ENCODE measurements around the gene C19orf67.

GRCh38 chr19:12995731-12996545 is 663 bp downstream of the NFIX start:
- PRO-cap, 3 experiments, result peak in 3 of 3 experiments; most common plus-strand start chr19:12995968 (in 2); most common minus-strand start chr19:12995837 (in 1)
- RAMPAGE, long total RNA, 4 experiments, result no peak in any of the 4 experiments
- RRBS, result under 1% methylated on average over 17 of the region's 107 CpGs

DNA sequence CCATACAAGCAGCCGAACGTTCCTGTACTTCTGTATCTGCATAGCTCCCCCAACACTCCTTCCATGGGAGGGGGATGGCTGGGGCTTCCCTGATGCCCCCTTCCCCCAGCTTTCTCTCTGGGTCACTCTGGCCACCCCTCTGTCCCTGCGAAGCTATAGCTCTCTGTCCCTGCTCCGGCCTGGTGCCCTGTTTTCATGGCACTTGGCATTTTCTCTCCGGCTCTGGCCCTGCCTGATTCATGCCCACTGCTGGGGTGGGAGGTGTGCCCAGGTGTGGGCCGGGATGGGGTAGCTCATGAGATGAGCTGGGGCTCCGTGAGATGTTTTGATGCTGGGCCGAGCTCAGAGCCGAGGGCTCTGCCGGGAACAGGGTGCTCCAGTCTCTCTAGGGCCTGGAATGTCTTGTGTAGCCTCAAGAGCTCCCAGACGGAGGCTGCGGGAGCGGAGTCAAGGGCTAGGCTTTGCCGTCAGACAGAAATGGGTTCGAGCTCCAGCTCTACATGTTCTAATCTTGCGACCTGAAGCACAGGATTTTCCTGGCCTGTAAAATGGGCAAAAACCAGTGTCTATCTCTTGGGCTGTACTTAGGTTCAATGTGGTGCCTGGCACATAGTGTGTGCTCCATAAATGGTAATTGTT is 4.5 kb downstream of the NFIX start:
- PRO-cap, 3 experiments, result no peak in any of the 3 experiments
- RAMPAGE, long total RNA, 4 experiments, result no peak in any of the 4 experiments
- RRBS, result 80% methylated on average over 5 of the region's 16 CpGs

GRCh38 chr19:13016978-13017459 is 21.7 kb downstream of the NFIX start:
- PRO-cap, 3 experiments, result no peak in any of the 3 experiments
- RAMPAGE, long total RNA, 4 experiments, result no peak in any of the 4 experiments
- RRBS, result 84% methylated on average over 6 of the region's 16 CpGs

- PRO-cap, 3 experiments, result peak in 1 of 3 experiments; most common plus-strand start chr19:13023994 (in 1)
- RAMPAGE, long total RNA, 4 experiments, result start-site peak on the plus strand in 2 of 4 experiments, at chr19:13023954-13023982 at its widest, 5 to 6 reads per replicate
- RRBS, result no CpG with 5 or more reads among the region's 6 CpGs
These were observed 28.5 kb downstream of the NFIX start for GRCh38 chr19:13023849-13024180.

DNA sequence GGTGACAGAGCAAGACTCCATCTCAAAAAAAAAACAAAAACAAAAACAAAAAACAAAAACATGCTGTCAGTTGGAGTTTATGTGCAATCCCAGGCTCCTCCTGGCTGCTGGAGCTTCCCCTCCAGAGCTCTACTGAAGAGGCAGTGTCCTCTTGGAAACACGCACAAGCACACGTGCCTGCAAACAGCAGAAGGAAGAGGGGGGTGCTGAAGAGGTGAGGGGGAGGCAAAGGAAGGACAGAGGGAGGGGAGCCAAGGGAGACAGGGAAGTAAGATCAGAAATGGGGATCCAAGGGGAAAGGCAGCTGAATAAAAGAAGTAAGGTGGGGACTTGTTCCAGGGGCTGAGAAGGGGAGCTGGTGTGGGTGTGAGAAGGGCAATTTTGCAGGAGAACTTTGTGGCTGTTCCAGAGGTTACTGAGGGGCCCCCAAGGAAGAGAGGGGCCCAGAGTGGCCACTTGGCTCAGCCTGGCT is 34.5 kb downstream of the LYL1 start:
- PRO-cap, 3 experiments, result no peak in any of the 3 experiments
- RAMPAGE, long total RNA, 4 experiments, result no peak in any of the 4 experiments
- RRBS, result no CpG with 5 or more reads among the region's 2 CpGs

- PRO-cap, 3 experiments, result no peak in any of the 3 experiments
- RAMPAGE, long total RNA, 4 experiments, result no peak in any of the 4 experiments
- RRBS, result no CpG with 5 or more reads among the region's 10 CpGs
These were observed 12.6 kb downstream of the LYL1 start for GRCh38 chr19:13090100-13090493.

DNA sequence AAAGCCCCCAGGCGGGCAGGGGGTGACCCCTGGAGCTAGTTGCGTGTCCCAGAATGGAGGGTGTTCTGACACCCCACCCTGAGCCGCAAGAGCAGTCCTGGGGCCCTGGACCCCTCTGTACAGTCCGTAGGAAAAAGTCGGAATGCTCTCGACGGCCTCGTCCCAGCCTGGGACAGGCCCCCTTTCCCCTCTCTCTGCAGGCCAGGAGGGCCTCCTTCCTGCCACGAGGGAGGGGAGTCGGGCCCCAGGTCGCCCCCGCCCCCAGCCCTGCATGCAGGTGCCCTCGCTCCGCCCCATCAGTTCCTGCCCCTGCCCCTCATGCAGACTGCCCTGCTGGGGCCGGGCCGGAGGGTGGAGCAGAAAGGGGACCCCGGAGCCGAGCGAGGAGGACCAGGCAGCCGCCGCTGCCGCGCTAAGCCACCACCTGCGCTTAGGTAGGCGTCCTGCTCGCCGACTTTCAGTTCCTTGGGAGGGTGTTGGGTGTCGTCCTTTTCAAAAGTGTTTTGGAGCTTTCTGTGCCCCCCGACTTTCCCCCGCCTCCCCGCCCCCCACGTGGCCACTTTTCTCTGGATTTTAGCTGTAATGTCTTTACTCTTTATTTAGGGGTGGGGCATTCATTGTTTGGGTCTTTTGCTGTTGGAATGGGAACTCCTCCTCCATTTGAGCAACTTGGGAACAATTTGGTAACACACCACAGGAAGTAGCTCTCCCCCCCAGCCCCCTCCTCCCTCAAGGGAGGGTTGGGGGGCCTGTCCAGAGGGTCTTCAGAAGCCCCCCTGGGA is 7.2 kb downstream of the LYL1 start:
- PRO-cap, 3 experiments, result peak in 1 of 3 experiments; most common plus-strand start position 628 of the sequence (in 1); most common minus-strand start position 405 of the sequence (in 1)
- RAMPAGE, long total RNA, 4 experiments, result no peak in any of the 4 experiments
- RRBS, result no CpG with 5 or more reads among the region's 32 CpGs

GRCh38 chr19:13139159-13140358 is 10.6 kb downstream of the STX10 start:
- PRO-cap, 3 experiments, result no peak in any of the 3 experiments
- RAMPAGE, long total RNA, 4 experiments, result no peak in any of the 4 experiments
- RRBS, result no CpG with 5 or more reads among the region's 18 CpGs

GRCh38 chr19:13207630-13208352 is 57.6 kb downstream of the IER2 start:
- PRO-cap, 3 experiments, result peak in 3 of 3 experiments; most common plus-strand start chr19:13207950 (in 1); most common minus-strand start chr19:13208225 (in 3)
- RAMPAGE, long total RNA, 4 experiments, result no peak in any of the 4 experiments
- RRBS, result 36% methylated on average over 27 of the region's 46 CpGs

- PRO-cap, 3 experiments, result peak in 1 of 3 experiments; most common plus-strand start chr19:13718545 (in 1)
- RAMPAGE, long total RNA, 4 experiments, result no peak in any of the 4 experiments
- RRBS, result no CpG with 5 or more reads among the region's 1 CpG
These were observed 29.4 kb upstream of the YJU2B start for GRCh38 chr19:13718364-13718678.

- PRO-cap, 3 experiments, result no peak in any of the 3 experiments
- RAMPAGE, long total RNA, 4 experiments, result no peak in any of the 4 experiments
- RRBS, result no CpG with 5 or more reads among the region's 16 CpGs
These were observed 17.5 kb downstream of the ZSWIM4 start for GRCh38 chr19:13812645-13813153.

DNA sequence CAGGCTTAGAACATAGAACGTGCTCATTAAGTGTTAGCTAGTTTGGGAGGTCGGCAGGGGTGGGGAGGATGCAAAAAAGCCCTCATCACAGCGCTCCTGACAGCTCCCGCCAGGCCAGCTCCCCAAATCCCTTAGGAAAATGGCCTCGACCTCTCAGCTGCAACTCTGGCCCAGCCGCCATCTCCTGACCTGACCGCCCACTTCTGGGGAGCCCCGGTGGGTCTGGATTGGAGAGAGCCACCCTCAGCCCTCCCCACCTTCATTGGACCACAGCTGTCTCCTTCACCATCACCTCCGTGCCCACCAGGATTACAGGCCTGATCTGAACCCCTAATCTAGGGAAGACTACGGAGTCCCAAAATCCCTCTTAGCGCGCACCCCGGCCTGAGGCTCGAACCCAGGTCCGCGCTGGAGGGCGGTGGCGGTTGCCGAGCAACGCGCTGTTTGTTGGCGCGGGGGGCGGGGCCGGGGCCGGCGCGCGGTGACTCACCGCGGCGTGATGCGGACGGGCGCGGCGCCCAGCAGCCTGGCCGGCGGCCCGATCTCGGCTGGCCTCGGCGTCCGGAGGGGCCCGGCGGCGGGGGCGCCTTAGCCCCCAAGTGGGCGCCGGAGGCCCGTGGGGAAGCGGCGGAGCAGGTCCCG is 26.7 kb upstream of the NANOS3 start:
- PRO-cap, 3 experiments, result peak in 3 of 3 experiments; most common plus-strand start position 524 of the sequence (in 3)
- RAMPAGE, long total RNA, 4 experiments, result no peak in any of the 4 experiments
- RRBS, result under 1% methylated on average over 29 of the region's 54 CpGs

DNA sequence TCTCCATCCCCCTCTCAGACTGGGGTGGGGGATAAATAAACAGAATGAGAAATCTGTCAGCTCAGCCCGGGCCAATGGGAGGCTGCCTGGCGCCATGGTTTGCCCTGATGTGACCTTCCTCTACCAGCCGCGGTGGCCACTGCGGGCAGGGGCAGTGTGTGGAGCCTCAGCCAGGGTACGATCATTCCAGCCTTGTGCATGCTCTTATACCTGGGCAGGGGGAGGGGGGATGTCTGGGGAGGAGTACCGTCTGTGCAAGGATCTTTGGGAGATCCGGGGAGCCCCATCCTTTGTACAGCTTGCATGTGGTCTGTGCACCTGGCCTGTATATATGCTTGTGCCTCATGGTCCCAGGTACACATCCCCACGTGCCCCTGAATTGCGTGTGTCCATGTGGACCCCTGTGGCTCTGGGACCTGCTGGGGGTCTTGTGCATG is 12.9 kb upstream of the NANOS3 start:
- PRO-cap, 3 experiments, result no peak in any of the 3 experiments
- RAMPAGE, long total RNA, 4 experiments, result no peak in any of the 4 experiments
- RRBS, result no CpG with 5 or more reads among the region's 10 CpGs

- PRO-cap, 3 experiments, result no peak in any of the 3 experiments
- RAMPAGE, long total RNA, 4 experiments, result no peak in any of the 4 experiments
- RRBS, result 96% methylated on average over 5 of the region's 20 CpGs
These were observed 11.5 kb downstream of the PODNL1 start for GRCh38 chr19:13926477-13927332.

DNA sequence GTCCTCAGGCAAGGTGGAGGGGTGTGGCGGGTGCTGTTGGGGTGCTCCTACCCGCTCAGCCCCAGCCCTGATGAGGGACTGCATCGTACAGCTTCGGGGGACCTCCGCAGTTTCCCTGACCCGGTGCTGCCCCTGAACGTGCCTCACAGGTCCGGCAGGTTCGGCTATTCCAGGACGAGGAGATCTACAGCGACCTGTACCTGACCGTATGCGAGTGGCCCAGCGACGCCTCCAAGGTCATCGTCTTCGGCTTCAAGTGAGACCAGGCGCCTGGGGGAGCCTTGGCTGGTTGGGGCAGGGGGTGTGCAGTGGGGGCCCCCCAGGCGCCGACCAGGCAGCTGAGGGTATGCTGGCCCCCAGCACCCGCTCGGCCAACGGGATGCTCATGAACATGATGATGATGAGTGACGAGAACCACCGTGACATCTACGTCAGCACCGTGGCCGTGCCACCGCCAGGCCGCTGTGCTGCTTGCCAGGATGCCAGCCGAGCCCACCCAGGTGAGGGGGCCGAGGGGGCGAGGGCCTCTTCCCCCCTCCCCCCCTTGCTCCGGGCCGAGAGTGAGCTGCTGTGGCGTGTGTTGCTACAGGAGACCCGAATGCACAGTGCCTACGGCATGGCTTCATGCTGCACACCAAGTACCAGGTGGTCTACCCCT is 3.6 kb downstream of the DCAF15 start:
- PRO-cap, 3 experiments, result no peak in any of the 3 experiments
- RAMPAGE, long total RNA, 4 experiments, result start-site peak on the plus strand in 1 of 4 experiments, centred at position 377 of the sequence, 5 reads per replicate
- RRBS, result no CpG with 5 or more reads among the region's 38 CpGs

DNA sequence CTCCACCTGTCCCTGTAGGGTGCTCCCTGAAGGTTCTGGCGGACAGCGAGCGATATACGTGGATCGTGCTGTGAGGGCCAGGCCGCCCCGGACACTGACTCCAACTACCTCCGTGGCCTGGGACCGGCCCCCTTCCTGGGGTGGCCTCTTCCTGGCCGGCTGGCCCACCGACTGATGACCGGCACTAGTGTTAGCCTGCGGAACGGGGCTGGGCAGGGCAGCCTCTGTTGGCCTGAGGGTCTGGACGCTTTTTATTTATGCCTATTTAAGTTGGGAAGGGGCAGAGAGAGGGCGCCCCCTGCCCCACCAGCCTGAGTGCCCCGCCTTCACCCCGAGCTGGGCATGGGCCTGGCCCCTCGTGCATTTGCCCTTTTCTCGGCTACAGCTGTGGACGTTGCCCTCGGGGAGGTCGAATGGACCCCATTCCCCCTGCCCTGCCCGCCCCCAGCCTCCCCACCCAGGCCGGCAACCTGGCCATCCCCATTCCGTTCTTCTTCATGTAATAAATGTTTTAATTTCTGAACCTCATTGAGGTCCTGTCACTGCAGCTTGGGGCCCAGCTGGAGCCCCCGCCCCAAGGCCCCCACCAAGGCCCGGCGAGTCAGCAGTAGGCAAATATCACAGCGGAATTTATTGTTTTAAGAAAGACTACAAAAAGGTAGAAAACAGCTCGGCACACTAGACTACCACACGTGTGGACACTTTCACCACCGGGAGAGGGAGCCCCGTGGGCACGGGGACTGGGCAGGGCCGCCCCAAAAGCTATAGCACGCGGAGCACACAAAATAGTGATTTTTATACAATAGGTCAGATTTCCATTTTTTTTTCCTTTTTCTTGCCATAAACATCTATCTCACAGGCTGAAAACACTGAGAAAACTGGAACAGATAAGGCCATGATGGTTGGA is 8.9 kb downstream of the DCAF15 start:
- PRO-cap, 3 experiments, result no peak in any of the 3 experiments
- RAMPAGE, long total RNA, 4 experiments, result no peak in any of the 4 experiments
- RRBS, result 77% methylated on average over 5 of the region's 38 CpGs

GRCh38 chr19:14085608-14086826 is at the start of gene C19orf67:
Gene C19orf67 (minus strand): TSS chr19:14085783.
- PRO-cap, 3 experiments, result no peak in any of the 3 experiments
- RAMPAGE, long total RNA, 4 experiments, result no peak in any of the 4 experiments
- RRBS, result 33% methylated on average over 13 of the region's 47 CpGs

GRCh38 chr19:14112895-14113625 is 4.5 kb downstream of the PRKACA start:
- PRO-cap, 3 experiments, result peak in 2 of 3 experiments; most common plus-strand start chr19:14113262 (in 2); most common minus-strand start chr19:14113172 (in 2)
- RAMPAGE, long total RNA, 4 experiments, result no peak in any of the 4 experiments
- RRBS, result 6% methylated on average over 5 of the region's 15 CpGs

- PRO-cap, 3 experiments, result no peak in any of the 3 experiments
- RAMPAGE, long total RNA, 4 experiments, result no peak in any of the 4 experiments
- RRBS, result no CpG with 5 or more reads among the region's 4 CpGs
These were observed 1.9 kb downstream of the PRKACA start for GRCh38 chr19:14115626-14116083.

DNA sequence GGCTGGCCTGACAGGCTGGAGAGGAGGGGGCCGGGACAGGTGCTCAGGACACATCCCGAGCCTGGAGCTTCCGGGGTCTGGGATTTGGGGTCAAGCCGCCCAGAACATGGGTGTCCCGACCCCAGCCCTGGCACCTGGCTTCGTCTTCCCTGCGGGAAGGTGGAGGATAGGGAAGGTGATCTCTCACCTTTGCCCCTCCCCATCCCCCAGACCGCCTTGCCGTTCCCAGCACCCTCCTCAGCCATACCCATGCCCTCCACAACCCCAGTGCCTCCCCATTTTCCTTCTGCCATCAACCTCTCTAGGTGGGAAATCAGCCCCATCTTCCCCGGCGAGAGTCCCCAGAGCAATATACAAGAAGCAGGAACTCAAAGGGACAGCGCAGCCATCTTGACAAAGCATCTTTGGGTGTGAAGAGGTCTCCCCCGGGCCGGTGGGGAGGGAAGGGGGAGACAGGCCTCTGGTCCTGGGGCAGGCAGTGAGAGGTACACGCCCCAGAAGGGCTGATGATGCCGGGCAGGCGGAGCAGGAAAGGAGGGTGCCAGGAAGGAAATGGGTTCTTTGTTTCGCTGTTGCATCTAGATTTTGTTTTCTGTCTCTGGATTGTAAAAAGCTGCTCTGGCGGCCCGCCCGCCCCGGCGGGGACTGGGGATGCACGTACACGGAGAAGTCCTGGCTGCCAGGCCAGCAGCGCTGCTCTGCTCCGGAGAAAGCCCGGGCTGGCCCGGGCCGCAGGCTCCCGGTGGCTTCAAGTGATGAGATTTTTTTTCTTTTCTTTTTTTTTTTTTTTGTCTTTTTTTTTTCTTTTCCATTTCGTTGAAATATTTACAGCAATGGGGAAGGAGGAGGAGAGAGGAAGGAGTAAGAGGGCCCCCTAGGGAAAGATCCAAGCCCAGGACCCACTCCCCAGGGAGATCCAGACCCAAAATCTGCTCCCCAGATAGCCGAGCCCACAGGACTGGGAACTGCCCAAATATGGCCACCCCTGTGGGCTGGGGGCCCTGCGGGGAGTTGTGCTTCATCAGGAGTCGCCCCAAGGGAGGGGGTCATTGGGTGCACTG is 13.1 kb upstream of the ASF1B start:
- PRO-cap, 3 experiments, result no peak in any of the 3 experiments
- RAMPAGE, long total RNA, 4 experiments, result no peak in any of the 4 experiments
- RRBS, result 51% methylated on average over 15 of the region's 35 CpGs